A172 (cell line): ENCODE measurements around a stretch of chr14.

- RAMPAGE, long total RNA = no peak
These were observed 11.6 kb downstream of the TMEM121 start for GRCh38 chr14:105537994-105538348.

- RAMPAGE, long total RNA = no peak
These were observed 46.0 kb downstream of the TMEM121 start for GRCh38 chr14:105572025-105573061.

DNA sequence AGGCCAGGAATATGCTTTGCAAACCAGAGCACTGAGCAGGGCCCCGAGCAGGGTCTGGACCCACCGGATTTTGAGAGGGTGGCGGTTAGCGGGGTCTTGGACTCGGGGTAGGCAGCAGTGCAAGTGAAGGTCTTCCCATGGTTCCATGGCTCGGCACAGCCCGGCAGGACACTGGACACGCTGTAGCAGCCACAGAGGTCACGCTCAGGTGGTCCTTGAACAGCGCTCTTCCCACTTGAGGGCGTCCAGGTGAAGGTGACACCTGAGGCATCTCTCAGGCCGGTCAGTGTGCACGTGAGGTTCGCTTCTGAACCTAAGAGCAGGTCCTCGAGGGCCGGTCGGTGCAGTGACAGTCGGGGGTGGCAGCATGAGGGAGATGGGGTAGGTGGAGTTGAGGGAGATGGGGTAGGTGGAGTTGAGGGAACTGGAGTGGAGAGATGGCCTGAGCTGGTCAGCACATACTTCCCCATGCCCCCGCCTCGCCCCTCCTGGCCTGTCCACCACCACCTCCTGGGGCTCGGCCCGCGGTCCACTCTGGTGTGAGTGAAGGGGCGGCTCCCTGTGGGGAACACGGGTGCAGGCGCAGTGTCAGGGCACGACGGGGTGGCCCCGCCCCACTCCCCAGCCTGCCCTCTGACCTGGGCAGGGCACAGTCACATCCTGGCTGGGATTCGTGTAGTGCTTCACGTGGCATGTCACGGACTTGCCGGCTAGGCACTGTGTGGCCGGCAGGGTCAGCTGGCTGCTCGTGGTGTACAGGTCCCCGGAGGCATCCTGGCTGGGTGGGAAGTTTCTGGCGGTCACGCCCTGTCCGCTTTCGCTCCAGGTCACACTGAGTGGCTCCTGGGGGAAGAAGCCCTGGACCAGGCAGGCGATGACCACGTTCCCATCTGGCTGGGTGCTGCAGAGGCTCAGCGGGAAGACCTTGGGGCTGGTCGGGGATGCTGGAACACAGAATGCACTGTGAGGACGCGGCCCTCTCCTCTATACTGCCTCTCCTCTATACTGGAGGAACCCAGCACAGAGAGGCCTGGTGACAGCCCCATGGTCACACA, 181.7 kb downstream of the TMEM121 start:
- RAMPAGE, long total RNA = no peak

DNA sequence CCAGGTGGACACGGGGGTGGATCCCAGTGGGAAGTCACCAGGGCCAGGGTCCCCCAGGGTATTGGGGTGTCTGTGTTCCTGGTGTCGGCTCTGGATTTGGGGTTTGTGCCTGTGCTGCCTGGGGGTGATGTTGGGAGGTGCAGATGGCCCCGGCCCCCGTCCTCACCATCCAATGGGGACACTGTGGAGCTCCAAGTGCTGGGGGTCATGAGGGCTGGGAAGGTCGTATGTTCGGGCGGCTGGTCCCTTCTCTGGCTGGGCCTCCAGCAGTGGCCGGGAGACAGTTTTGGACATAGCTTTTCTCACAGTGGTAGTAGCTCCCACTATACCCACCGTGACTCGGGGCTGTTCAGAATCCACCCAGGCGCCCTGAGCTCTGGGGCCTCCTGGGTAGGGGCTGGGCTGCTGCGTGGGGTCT, 354.4 kb downstream of the TMEM121 start:
- RAMPAGE, long total RNA = no peak

GRCh38 chr14:105917768-105918551, 391.6 kb downstream of the TMEM121 start:
- RAMPAGE, long total RNA = no peak

DNA sequence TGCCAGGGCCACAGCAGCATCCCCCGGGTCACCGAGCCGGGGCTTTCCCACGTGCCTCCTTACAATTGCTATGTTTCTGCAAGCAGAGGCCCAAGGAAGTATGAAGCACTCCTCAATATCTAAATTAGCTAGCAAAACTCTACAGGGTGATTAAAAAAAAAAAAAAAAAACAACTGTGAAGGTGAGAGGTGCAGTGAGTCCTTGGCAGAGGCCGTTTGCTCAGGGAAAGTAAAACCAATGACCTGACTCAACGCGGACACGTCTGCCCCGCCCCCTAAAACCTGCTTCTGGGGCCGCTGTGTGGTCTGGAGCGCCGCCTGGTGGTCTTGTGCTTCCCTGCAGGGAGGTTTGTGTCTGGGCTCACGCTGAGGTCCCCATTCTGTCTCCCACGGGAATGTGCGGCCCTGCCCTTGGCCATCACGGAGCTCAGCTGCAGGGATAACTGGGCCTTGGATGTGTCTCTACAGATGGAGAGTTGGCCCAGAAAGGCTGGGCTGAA, 418.5 kb downstream of the TMEM121 start:
- RAMPAGE, long total RNA = no peak

GRCh38 chr14:106334838-106335739, 808.7 kb downstream of the TMEM121 start:
- RAMPAGE, long total RNA = no peak

GRCh38 chr14:106397029-106397571, 870.7 kb downstream of the TMEM121 start:
- RAMPAGE, long total RNA = no peak

- RAMPAGE, long total RNA = no peak
These were observed 1172.4 kb downstream of the TMEM121 start for GRCh38 chr14:106698568-106699386.

DNA sequence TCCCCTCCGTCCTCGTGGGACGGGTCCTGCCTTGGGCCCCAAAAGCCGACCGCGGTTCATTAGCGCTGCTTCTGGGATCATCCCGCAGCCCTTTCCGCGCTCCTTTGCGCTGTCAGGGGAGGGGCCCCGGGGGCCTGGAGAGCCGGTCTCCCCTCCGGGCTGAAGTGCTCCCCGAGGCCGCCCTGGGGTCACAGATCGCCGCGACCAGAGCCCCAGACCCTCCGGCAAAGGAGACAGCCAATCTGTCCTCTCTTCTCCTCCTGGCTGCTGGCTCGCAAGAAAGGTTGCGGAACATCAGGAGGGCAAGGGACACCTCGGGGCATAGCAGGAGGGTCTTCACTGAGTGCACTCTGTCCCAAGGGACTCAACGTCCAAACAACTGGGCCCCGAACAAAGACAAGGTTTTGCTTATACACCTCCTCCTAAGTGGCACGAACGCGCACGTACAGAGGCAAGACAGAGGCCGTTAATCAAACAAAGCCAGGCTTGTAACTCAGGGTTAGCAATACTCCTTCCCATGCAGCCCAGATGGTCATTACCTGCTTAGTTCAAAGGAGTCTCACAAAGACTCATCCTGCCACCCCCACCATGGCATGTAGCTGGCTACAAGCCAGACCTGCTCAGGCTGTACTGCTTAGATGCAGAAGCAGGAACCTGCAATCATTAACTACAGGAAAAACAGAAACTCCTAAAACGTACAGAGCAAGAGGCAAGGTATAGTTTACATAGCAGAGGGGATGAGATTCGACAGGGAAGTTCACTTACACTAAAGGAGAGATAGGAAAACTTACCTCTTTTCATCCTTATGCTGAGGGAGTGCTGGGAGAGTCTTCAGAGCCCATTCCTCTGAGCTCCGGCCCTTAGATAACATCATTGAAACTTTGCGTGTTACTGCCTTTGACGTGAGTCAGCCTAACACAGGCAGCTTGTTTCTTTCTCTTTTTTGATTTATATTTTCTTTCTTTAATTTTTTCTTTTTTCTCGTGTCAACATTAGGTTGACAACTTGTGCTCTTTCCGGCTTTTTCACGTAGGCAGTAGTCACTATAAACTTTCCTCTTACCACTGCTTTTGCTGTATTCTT, 1319.0 kb downstream of the TMEM121 start:
- RAMPAGE, long total RNA = no peak

DNA sequence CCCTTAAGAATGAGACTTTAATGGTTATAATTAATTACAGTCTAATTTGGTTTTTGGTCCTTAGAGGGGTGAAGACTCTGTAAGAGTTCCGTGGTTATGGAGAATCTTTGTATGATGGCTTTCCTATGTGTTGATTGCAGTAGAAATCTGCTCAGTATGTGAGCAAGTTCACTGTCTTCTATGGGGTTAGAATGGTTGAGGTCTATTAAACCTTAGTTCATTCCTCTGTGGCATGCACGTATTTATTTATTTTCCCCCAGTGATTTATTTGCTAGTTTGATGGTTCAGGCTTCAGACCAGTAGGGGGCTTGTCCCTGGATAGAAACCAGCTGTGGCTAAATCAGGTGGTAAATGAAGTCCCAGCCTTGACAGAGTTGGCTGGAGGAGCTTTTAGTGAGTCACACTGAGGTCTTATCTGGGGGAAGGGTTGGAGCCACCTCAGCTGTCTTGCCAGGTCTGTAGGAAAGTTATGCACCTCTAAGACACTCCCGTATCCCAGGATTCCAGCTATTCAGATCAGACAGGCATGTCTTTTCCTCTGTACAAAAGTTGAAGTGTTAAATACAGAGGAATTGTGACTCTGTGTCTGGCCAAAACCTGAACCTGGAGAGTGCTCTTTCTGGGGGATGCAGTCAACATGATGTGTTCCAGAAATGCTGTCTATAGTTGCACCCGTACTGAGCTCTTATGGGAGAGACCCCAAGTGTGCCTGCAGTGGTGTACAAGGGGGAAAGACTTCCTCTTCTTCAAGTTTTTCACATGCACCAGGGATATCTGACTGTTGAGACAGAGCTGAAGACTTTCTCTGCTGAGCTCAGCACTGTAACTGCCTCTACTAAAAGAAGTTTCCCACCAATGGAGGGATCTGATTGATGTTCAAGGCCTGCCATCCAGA, 1322.1 kb downstream of the TMEM121 start:
- RAMPAGE, long total RNA = no peak

DNA sequence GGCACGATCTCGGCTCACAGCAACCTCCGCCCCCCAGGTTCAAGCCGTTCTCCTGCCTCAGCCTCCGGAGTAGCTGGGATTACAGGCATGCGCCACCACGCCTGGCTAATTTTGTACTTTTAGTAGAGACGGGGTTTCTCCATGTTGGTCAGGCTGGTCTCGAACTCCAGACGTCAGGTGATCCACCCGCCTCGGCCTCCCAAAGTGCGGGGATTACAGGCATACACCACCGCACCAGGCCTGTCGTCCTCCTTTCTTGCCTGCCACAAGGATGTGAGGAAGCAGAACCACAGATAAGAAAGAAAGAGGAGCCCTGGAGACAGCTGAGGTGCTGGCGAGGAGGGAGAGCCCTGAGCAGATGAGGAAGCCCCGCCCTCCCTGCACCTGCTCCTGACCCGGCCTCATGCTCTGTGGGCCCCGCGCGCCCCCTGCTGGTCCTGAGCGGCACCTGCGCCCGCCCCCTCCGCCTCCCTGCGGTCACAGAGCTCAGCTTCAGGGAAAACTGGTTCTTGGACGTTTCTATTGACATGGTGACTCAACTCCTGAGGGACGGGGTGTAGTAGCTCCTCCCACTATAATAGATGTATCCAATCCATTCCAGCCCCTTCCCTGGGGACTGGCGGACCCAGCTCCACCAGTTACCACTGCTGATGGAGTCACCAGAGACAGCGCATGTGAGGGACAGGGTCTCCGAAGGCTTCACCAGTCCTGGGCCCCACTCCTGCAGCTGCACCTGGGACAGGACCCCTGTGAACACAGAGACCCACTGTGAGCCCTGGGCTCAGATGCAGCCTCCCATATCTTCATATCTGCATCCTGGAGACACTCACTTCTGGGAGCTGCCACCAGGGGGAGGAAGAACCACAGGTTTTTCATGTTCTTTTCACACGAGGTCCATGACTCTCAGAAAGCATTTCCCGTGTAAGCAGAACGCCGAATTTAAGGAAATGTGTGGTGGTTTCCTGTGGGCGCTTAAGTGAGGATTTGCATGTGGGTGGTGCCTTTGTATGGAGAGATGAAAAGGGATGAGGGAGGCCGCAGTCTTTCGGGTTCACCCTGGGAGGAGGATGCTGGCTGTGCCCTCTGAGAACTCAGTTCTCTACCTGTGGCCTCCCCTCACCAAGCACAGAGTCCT, 1346.3 kb downstream of the TMEM121 start:
- RAMPAGE, long total RNA = no peak